SP-49 (cell line): ENCODE results near the genes ARL11, SPRYD7, KCNRG, FAM124A and SERPINE3.

DNA sequence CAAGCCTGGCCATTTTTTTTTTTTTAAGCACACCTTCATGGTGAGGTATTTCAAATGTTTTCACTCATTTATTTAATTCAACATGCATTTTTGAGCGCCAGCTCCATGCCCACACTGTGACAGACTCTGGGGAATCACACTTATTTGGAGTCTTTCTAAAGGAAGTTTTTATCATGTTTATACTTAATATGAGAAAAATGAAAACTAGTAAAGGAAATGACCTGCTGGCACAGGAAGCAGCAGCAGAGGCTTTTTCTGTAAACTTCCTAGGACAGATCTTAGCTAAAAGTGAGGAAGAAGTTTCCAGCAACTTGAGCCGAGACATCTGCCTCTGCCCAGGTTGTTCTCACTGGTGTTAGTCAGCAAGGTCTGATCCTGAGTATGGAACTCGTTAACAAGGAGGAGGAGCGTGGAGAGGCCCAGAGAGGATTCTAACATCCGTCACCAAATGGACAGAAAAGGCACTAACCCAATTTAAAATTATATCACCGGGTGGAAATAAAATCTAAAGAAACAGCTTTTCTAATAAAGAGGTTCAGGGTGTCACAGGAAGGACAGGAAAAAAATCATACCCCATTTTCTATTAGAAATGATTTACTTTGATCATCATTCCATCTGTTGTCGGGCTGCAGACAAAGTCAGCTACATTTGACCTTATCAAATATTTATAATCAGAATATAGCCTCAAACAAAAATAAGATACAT, 43.6 kb downstream of the PHF11 start:
- PRO-cap, result no peak

DNA sequence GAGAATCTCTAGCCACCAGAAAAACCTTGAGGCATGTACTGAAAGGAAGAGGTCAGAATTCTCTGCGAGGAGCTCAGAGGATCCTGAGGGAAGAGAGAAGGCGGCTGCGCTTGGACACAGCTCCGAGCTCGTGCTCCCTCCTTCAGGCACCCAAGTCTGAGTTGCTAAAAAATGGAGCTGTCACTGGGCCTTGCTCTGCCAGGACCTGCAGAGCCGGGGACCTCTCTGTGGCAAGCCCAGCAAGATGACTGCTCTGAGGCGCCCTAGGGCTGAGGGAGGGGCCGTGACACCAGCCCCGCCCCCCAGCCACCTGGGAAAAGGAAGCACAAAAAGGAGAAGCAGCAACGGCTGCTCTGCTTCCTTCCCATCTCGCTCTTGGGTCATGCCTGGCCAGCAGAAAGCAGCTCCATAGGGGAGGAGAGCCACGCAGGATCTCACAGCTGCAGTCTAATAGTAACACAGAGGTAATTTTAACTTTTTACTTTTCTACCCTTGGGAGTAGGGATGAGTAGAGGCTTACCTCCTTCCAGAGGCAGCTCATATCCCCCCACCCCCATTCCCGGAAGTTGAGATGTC, at the start of gene ARL11:
Gene ARL11, plus strand, starts transcription at position 356 of the 576 bp plus-strand sequence.
- PRO-cap, result unidirectional peak, minus-strand start at position 250 of the sequence

DNA sequence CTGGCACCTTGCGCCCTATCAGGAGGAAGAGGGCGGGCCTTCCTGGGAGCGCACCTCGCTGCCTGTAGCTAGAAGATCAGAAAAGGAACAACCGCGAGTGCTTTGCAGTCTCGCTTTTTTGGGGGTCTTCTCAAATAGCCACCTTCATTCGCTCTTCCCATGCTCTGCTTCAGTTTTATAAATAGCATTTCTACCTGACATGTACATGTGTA, 534 bp upstream of the KPNA3 start:
- PRO-cap, result bidirectional peak, plus-strand start at position 79 of the sequence, minus-strand start outside the sequence

- PRO-cap, result no peak
These were observed 45.7 kb downstream of the SPRYD7 start for GRCh38 chr13:49890407-49890828.

- PRO-cap, result unidirectional peak, minus-strand start at chr13:49936311
These were observed at the start of gene SPRYD7 for GRCh38 chr13:49936054-49937058. SPRYD7 (minus strand) TSS chr13:49936340.

GRCh38 chr13:49998027-49998243, 1.1 kb downstream of the TRIM13 start:
- PRO-cap, result no peak

- PRO-cap, result no peak
These were observed 2.3 kb downstream of the TRIM13 start for GRCh38 chr13:49999008-49999665.

GRCh38 chr13:50015126-50015605, at the start of gene KCNRG:
KCNRG (plus strand) TSS chr13:50015444.
- PRO-cap, result no peak

DNA sequence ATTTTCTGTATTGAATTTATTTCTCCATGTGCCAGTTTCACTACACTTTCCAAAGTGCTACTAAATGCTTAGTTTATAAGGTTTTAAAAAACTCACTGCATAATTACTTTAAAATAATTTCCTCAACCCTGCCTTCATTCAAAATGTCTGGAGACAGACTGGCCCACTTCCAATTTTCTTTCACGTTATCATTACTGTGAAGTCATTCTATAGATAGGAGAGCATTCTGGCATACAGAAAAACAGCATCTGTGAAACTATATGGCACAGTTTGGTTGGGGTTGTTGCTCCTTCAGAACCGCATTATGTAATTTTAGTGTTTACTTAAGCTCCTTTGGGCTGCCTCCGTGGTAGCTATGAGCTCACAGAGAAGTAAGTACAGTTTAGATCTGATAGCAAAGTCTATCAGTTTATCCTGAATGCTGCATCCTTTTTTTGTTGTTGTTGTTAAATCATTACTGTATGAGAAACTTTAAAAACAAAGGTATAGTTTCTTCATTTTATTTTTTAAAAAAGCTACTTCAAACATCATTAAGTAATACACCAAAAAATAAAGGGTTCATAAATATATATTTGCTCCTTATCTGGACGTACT, 104.4 kb downstream of the KCNRG start:
- PRO-cap, result no peak

GRCh38 chr13:50124953-50125442, 109.8 kb downstream of the KCNRG start:
- PRO-cap, result bidirectional peak, plus-strand start at chr13:50125226, minus-strand start at chr13:50125236

- PRO-cap, result no peak
These were observed 405.8 kb downstream of the KCNRG start for GRCh38 chr13:50421163-50421384.

DNA sequence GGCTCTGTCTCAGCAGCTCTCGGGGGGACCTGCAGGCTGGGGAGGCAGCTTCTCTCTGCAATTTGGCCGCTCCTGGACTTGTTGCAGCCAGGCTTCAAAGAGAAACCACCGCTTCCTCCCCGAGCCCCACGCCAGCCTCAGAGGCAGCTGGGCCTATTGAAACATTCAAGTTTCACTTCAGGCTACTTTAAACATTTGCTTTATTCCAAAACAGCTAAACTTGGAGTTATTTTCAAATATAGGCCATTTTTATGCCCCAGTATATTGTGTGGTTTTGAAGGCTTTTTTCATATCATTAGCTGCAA, 330.9 kb downstream of the DLEU7 start:
- PRO-cap, result unidirectional peak, minus-strand start at position 80 of the sequence

DNA sequence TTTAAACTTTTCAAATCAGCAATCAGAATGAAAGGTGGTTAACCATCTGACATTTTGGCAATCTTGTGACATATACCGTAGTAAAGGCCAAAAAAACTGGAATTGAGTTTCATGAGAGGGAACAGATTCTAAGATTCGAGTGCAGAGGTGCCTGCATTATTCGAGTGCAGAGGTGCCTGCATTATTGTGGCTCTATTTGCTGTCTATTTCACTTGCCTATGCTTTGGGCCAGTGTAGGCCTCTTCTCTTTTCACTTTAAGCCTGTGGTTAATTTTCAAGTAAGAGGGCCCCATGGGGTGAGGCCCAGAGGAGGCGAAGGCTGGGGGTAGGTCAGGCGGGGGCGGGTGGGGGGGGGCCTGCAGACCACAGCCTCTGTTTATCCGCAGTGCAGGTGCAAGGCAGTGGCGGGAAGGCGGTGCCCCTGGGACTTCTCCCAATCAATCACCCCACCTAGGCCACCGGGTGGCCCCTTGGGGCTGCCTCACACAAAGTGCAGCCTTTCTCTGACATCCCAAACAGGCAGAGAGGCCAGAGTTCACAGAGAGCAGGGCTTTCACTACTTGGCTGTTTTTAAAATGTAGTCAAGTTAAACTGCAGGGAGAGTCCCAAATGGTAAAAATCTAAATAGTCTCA, 249.2 kb downstream of the DLEU7 start:
- PRO-cap, result no peak

DNA sequence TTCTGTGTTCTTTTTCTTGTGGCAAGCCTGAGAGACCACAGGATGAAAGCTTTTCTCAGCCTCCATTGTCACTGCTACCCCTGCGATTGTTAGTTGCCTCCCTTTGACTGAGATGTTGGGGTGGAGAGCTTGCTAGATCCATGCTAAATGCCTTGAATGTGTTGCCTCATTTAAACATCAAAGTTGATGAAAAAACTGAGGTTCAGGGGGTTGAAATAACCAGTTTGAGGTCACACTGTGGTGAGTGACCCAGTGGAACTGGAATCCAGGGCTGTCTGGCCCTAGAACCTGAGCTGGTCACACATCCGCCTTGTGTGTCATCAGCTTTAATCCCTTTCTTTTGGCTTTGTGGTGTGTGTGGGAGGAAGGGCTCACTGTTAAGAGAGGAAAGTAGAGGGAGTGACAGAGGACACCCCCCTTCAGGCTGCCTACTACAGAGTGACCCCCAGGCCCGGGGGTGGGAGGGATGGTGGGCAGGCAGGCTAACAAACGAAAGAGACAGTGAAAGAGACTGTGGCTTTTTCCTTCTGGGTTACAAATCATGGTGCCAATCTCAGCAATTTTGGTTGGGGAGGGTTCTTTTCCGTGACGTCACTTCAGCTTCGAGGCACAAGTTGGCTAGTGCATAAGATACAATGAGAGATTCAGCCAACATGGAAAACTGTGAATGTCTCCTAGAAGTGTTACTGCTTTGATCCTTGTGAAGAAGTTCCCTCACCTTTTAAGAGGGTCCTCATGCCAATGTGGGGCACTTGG, 165.0 kb downstream of the DLEU7 start:
- PRO-cap, result no peak

- PRO-cap, result no peak
These were observed 37.0 kb upstream of the C13orf42 start for GRCh38 chr13:51147834-51148721.

DNA sequence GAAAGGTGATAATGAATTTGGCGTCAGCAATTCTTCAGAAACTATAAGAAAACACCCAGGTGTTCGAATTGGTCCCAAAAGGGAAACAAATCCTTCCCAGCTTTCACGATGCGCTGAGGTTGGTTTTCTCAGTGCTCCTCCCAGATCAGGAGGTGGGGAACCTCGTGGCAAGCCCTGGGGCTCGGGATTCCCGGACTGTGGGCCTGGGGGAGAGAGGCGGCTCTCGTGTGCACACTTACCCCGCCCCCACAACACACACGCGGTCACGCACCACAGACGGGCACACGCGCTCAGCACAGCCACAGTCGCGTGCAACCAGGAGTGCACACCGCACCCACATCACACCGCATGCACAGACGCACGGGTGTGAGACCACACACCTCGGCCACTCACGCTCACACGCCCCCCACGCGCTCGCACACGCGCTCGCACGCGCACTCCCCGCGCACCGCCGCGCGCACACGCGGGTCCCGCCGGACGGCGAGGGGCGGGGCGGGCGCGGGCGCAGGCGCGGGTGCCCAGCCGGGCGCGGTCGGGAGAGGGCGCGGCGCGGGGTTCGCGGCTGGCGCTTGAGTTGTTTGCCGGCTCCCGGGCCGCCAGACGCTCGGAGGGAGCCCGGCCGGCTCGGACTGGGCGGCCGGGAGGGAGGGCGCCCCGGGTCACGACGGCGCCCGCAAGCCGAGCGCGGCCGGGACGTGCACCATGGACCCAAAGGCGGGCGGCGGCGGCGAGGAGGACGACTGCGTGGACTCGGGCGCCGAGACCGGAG, at the start of gene FAM124A:
Gene FAM124A, plus strand, starts transcription at position 599 of the 769 bp plus-strand sequence.
- PRO-cap, result no peak

DNA sequence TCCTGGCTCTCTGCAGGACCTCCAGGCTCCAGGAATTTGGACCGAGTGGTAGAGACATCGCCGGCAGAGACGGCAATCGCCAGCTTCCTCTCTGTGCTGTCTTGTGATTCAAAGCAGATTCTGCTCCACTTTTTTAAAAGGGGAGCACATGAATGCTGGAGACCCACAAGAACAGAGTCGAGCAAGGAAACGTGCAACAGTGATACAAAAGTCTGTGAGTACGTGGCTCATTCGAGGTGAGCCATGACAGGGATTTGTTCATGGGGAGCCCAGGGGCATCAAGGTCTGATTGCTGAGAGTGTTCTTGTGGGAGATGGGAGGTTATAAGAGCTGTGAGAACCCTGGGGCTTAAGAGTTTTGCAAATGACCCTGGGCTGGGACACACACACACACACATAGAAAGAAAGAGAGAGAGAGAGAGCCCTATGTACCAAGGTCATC, at the start of gene SERPINE3:
Gene SERPINE3, plus strand, starts transcription at position 162 of the 441 bp plus-strand sequence.
- PRO-cap, result no peak

- PRO-cap, result no peak
These were observed 45.2 kb downstream of the SERPINE3 start for GRCh38 chr13:51384465-51385336.

GRCh38 chr13:51448195-51449059, 4.4 kb downstream of the INTS6 start:
- PRO-cap, result no peak

GRCh38 chr13:51451866-51451981, 1.1 kb downstream of the INTS6 start:
- PRO-cap, result no peak